Kidney (tissue), 2 donors: ENCODE results near the gene PRDM4.

DNA sequence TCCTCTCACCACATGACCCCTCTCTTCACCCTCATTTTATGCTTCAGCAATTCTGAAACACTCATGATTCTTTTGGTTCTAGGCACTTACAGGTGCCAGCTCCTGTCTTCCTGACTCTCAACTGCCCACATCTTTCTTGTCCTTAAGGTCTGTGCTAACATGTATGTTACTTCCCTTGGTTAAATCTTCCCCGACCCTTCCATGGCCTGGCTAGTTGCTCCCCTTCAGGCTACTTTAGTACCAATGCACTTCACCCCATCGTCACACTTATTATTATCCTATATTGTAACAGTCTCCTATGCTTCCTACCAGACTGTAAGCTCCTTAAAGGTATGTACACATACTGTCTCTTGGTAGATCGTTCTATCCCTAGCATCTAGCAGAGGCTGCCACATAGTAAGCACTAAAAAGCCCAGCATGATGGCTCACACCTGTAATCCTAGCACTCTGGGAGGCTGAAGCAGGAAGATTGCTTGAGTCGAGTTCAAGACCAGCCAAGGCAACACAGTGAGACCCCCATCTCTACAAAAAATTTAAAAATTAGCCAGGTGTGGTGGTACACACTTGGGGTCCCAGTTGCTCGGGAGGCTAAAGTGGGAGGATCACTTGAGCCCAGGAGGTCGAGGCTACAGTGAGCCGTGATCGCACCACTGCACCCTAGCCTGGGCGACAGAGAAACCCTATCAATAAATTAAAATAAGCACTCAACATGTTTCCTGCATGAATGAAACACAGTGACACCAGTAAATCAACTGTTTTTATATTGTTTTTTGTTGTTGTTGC, 10.9 kb downstream of the PRDM4 start:
- PRO-cap: no peak
- RRBS: no CpG with 5 or more reads among the region's 9 CpGs

DNA sequence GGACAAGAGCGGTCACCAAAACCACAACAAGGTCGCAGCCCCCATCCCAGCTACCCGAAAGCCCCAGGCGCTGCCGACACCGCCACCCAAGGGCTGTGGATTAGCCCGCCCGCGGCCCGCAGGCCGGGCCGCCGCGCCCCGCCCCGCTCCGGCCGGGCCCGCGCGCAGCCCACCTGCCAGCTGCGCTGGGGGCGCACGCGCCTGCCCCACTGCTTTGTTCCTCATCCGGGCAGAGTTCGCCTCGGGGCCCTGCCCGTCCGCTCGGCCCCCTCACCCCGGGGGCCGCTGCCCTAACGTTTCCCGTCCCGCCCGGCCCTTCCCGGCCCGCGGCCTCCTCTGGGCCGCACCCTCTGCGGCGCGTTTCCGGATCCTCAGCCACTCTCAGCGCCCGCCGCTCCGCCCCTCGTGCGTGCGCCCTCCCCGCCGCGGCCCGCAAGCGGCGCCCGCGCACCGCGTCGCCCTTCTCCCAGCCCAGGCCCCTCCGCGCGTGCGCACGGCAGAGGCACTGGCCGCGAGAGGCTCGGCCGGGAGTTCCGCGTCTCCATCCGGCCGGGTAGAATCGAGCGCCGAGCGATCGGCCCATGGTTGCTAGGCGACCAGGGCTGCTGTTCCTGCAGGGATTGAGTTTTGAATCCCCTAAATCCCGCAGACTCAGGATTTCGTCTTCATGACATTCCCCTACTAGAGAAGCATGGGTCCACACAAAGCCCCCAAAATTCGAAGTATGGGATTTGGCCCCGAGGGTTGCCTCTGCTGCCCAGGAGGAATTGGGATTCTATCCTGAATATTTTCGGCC, at the start of gene PRDM4:
Gene PRDM4, minus strand, starts transcription at position 354 of the 796 bp plus-strand sequence.
- PRO-cap: bidirectional peak, plus-strand start at position 499 of the sequence, minus-strand start at position 352 of the sequence
- RRBS: 1% methylated on average over 23 of the region's 87 CpGs

DNA sequence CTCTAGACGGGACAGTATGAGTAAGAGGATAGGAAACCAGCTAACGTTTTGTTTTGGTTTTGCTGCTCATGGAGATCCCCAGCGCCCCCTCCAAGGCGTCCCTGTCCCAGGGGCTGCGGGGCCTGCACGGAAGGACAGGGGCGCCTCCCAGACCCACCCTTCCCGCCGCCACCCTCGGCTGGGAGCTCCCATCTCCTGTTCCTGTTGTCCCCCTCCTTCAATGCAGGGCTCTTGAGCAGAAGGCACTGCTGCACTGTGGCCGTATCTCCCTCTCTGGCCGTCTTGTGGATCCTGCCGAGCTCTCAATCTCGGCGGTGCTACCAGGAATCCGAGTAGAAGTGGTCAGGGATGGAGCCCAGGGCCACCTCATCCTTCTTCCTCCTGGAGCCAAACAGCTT, 68.8 kb downstream of the ASCL4 start:
- PRO-cap: no peak
- RRBS: no CpG with 5 or more reads among the region's 16 CpGs

DNA sequence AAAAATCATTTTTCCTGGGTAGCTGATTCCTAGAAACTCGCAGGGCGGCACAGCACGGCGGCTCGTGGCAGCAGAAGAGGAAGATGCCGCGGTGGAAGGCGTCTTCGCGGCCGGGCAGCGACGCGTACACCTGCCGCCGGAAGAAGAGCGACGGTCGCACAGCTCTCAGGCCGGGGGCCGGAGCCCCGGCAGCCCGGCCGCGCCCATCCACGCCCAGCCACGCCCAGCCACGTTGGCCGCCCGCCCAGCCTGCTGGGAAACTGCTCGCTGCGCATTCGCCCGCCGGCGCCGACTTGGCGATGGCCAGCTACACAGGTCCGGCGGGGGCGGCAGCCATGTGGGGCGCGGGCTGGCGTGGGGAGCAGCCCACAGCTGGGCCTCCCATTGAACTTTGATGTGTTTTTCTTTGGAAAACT, 129.1 kb downstream of the ASCL4 start:
- PRO-cap: bidirectional peak, plus-strand start at position 314 of the sequence, minus-strand start at position 201 of the sequence
- RRBS: 0% methylated on average over 10 of the region's 44 CpGs

DNA sequence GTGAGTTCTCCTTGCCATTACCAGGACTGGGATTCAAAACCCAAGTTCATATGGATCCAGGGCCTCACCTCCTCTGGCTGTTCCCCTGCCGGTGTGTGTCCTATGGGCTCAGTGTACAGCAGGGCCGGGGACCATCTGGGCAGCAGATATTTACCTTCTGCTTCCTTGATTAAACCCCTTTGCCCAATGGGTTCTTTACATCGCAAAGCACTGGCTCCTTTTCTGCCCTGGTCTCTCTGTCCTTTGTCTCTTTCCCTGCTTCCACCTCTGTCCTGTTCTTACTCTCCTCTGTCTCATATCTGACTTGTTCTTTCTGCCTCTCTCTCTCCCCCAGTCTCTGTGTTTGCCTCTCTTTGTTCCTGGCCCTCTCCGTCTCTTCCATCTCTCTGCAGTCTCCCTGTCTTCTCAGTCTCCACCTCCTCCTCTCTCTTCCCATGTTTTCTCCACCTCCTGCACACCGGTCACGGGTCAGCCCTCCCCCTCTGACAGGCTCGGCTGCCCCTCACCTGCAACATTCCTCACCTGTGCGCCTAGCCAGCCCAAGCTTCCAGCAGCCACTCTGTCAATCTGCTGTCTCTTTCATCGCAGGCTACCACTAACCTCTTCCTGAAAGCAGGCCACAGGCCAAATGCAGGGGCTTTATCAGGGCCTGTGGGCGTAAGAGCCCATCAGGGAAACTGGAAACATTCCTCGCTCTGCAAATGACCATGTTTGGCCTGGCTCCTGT, 34.7 kb downstream of the CMKLR1 start:
- PRO-cap: no peak
- RRBS: no CpG with 5 or more reads among the region's 11 CpGs

GRCh38 chr12:108315908-108316473, 23.1 kb downstream of the CMKLR1 start:
- PRO-cap: no peak
- RRBS: no CpG with 5 or more reads among the region's 7 CpGs

DNA sequence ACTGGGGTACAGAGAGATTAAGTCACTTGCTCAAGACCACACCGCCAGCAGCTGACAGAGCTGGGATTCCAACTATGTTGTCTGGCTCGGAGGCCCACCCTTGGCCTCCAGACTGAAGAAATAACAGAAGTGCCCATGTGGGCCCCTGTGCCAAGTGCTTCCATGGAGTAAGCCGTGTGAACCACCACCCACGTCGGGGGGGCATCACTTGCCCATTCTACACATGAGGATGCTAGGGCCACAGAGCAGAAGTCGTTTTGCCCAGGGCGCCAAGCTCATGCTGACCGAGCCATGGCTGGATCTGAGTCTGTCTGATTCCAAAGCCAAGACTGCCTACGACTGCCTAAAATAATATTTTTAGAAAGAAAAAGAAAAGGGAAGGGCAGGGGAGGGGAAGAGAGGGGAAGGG, 989 bp upstream of the CMKLR1 start:
- PRO-cap: no peak
- RRBS: no CpG with 5 or more reads among the region's 9 CpGs

GRCh38 chr12:108455784-108456092, 59.3 kb upstream of the FICD start:
- PRO-cap: no peak
- RRBS: no CpG with 5 or more reads among the region's 3 CpGs

DNA sequence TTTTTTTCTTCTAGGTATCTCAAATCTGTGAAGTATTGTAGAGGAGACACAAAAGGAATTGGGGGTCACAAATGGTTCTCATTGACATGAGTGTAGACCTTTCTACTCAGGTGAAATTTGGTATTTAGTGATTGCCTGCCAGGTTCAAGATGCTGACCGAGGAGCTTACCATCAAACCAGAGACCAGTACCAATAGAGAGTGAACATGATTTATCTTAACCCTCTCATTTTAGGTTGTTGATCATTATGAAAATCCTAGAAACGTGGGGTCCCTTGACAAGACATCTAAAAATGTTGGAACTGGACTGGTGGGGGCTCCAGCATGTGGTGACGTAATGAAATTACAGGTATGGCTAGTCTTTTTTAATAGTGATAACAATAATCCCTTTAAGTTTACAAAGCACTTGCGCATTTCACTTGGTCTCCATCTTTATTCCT, 1.7 kb downstream of the ISCU start:
- PRO-cap: no peak
- RRBS: no CpG with 5 or more reads among the region's 4 CpGs

DNA sequence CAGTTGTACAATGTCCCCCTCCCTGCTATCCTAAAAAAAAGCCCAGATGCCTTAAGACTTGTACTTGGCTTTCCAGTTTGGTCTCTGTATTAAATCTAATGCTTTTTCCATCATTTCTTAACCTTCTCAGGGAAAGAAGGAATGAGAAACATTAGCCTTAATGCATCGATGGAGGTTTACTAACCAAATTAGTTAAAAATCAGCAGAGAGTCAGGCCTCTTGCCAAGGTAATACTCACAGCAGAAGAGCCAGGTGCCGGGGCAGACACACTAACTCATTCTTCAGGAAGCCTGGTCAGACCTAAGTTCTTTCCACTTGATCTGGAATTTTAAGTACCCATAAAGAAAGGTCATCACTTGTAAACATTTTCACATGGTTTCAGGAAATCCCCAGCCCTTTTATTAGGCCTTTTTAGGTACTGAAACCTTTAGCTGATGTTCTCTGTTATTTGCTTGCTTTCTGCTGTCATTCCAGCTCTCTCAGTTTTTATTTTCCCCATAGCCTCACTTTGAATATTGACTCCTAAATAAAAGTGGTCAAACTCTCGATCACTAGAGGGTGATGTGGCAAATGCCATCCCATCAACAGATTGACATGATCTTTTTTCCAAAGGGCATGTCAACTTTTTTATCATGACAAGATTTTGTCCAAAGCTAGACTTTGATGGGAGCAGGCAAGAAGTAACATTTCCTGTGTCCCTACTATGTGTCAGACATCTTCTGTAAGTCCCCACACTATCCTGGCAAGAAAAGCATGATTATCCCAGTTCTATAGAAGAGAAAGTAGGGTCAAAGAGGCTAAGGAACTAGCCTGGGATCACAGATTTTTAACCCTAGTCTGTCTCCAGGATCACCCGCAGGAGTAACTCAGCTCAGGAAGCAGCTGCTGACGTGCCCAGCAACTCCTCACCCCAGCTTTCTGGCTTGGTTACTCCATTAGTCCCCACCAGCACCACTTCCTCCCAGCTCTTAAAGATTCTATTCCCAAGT, 5.7 kb downstream of the ISCU start:
- PRO-cap: no peak
- RRBS: no CpG with 5 or more reads among the region's 5 CpGs

DNA sequence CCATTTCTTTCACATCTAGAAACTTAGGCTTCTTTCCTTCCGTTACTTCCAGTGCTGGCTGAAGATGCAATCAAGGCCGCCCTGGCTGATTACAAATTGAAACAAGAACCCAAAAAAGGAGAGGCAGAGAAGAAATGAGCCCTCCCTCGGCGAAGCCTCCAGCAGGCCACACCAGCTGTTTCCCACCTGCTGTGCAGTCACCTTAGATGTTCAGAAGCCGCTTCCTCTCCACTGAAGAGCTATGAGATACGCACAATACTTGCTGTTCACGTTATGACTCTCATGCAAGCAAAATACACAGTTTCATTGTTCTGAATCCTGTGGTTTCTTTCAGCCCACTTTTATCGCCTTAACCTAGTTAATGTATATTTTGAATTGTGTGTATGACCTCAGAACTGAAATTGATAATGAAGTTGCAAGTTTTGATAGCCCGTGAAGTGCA, 6.4 kb downstream of the ISCU start:
- PRO-cap: no peak
- RRBS: no CpG with 5 or more reads among the region's 9 CpGs

- PRO-cap: no peak
- RRBS: no CpG with 5 or more reads among the region's 2 CpGs
Measured at GRCh38 chr12:108772197-108772480, 40.8 kb upstream of the CORO1C start.

GRCh38 chr12:108774368-108774929, 43.1 kb upstream of the CORO1C start:
- PRO-cap: no peak
- RRBS: no CpG with 5 or more reads among the region's 13 CpGs

DNA sequence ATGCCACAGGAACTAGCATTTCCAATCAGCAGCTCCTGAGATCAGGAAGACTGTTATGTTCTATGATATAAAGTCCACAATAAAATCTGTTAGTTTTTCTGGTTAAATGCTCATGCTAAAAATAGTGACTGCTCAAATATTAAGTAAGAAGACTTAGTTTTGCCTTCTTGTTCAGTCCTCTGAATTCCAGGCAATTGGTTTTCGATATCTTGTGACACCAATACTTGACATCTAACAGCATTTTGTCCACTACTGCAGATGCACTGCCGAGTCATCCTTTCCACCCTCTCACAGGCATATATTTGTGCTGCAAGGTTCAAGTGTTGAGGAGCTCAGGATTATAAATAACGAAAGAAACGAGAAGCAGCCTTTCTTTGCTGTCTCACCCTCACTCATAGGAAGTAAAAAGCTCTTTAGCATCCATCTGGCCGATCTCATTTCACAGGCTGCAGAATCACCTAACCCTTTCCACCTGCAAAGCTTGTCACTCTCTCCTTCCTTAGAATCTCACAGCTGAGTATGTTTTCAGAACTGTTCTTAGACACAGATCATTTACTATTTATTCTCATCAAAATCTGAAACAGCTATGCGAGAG, 31.9 kb downstream of the SSH1 start:
- PRO-cap: no peak
- RRBS: no CpG with 5 or more reads among the region's 6 CpGs

GRCh38 chr12:108834085-108835084, 23.0 kb downstream of the SSH1 start:
- PRO-cap: no peak
- RRBS: no CpG with 5 or more reads among the region's 15 CpGs

DNA sequence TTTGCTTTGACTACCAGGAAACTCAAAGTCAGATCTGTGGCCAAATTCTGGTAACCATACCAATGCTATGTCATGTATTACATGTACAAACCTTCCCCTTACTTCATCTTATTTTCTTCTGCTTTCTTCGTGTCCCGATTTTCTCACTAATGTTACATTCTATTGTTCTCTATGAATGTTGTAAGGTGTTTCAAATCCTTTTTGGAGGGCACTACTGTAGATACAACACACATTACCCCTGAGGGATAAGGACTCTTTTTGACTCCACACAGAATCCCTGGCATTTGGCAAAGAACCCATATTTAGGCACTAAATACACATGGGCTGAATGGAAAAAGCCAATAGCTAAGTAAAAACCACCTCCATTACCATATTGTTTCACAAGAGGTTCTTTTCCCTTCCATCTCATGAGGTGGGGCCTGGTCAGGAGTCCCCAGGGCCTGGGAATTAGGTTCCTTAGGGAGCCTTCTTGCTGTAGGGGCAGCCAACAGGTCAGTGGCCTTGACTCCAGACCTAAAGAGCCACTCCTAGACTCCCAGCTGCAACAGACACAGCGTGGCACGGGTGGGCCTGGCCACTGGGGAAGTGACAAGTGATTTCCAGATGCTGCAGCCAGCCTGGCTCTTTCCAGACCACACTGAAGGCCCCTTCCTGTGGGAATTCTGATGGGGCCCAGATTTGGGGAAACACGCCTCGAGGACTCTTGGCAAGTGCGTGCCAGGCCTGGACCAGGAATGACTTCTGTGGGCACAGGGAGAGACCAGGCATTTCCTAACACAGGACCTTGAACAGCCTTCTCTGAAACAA, 18.3 kb downstream of the SSH1 start:
- PRO-cap: no peak
- RRBS: no CpG with 5 or more reads among the region's 7 CpGs

GRCh38 chr12:108855465-108856205, 1.7 kb downstream of the SSH1 start:
- PRO-cap: no peak
- RRBS: no CpG with 5 or more reads among the region's 11 CpGs

- PRO-cap: unidirectional peak, plus-strand start at chr12:109098189; unidirectional peak, plus-strand start at chr12:109098364; unidirectional peak, plus-strand start at chr12:109098523; unidirectional peak, plus-strand start at chr12:109098573
- RRBS: under 1% methylated on average over 23 of the region's 67 CpGs
Measured at GRCh38 chr12:109097848-109098682, 668 bp downstream of the UNG start.

DNA sequence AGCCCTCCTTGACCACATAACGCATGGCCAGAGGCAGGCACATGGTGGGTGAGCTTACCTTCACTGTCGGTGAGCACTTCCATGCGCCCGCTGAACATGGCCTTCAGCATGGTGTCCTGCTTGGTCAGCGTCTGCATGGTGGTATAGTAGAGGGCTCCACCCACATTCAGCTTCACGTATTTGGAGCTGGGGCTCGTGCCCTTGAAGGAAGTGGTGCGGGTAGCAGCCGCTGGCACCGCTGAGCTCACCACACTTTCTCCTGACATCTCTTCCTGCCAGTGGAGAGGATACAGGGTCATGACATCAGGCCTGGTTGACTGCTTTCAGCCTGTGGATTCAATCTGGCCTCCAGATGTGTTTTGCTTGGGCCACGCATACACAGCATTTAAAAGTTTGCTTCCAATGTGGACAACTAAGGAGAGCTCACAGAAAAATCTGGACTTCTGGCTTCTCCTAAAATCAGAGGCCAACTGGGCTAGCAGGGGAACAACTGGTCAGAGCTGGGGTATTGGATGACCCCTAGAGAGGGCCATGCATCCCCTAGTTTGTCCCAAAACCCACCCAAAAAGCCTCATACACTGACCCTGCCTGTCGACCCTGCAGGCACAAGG, 7.5 kb downstream of the KCTD10 start:
- PRO-cap: no peak
- RRBS: no CpG with 5 or more reads among the region's 12 CpGs

GRCh38 chr12:109529772-109530341, 43.4 kb downstream of the MMAB start:
- PRO-cap: no peak
- RRBS: no CpG with 5 or more reads among the region's 10 CpGs